Pericardium fibroblast (primary cell): ENCODE results near the gene IFIT5.

- RAMPAGE, long total RNA: no peak
Measured at GRCh38 chr10:87955427-87955750, 92.0 kb downstream of the PTEN start.

DNA sequence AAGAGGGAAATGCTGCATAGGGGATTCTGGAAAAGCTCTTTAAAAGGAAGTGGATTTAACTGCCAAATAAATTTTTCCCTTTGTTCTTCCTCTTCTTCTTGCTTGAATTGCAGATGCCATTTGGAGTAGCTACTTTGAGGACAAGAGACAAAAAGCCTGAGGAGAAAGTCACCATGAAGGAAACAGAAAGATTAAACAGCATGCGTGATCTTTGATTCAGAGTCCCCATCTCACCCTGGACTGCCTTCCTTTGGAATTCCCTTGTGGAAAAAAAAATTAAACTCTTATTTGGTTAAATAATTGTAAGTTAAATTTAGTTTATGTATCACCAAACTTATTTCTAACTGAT, 194.4 kb downstream of the PTEN start:
- RAMPAGE, long total RNA: no peak

- RAMPAGE, long total RNA: no peak
Measured at GRCh38 chr10:88080049-88080582, 216.7 kb downstream of the PTEN start.

DNA sequence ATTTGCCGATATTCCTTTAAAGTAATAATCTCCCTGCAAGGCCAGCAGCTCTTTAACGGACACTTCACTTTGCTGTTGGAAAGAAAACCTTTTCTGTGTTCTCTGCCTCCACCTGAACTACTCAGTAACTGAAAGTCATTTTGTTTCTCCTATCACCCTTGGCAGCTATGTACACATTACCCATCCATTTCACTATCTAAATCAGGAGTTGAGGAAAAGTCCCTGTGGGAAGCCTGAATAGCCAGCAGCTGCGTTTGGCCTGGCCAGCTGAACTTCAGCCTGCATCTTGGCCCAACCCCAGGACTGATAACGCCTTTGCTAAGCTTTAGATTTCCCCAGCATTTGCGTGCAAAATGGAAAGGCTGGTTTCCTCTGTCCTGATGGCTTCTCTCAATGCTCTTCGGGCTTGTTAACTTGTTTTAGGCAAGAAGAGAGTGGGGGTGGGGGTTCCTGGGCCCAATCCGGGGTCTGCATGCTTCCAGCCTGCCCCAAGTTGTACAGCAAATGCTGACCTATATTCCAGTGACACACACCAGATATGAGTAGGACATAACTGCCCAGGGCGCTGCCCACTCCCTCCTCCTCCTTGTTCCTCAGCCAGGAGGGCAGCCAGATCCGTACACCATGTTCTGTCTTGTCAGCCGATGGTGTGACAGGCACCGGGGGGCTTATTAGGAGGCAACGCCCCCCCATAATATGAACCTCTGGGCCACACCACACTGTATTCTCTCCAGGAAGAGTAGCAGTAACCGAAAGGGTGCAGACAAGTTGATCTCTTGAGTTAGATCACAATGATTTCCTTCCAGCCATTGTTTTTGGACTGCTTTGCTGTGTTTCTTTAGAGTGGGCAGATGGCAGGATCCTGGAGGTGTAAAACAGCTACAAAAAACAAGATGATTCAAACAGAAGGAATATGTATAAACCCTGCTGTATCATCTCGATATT, 339.2 kb downstream of the RNLS start:
- RAMPAGE, long total RNA: no peak

- RAMPAGE, long total RNA: no peak
Measured at GRCh38 chr10:88497639-88497901, 85.5 kb downstream of the RNLS start.

DNA sequence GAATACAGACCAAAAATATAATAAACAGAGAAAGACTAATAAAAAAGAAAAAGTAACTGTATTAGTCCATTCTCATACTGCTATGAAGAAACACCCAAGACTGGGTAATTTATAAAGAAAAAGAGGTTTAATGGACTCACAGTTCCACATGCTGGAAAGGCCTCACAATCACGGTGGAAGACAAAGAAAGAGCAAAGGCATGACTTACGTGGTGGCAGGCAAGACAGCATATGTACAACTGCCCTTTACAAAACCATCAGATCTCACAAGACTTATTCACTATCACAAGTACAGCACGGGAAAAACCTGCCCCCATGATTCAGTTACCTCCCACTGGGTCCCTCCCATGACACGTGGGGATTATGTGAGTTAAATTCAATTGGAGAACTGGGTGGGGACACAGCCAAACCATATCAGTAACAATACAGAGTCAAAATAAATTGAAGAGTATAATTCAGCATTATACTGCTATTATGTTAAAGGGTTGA, 37.8 kb downstream of the RNLS start:
- RAMPAGE, long total RNA: no peak

GRCh38 chr10:88757032-88757560, 2.7 kb upstream of the LIPN start:
- RAMPAGE, long total RNA: no peak

- RAMPAGE, long total RNA: no peak
Measured at GRCh38 chr10:88840709-88841306, 10.8 kb downstream of the ANKRD22 start.

DNA sequence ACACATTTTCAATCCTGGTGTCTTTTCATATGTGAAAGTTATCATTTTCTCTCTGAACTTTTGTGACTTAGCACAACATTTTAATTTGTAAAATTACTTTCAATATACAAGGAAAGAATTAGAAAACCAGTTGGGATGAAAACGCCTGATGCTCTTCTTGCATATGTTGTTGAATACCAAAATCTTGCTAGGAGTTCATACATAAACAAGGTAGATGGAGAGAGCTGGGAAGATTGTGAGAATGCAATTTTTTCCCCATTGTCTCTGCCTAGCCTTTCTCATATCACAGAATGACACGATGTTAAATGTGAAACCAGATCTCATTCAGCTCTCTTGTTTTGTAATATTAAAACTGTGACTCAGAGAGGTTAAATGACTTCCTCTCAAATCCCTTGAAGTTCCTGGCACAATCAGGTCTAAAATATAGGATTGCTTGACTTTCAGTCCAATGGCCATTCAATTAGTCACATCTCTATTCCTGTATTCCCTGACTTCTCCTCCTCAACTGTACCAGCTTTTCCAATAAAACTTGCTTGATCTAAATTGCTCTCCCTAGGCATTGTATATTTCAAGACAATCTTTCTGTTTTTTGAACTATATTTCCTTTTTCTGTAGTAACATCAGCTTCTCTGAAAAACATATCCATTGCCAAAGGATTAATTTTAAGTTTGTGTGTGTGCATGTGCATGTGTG, 3.2 kb downstream of the ANKRD22 start:
- RAMPAGE, long total RNA: no peak

- RAMPAGE, long total RNA: no peak
Measured at GRCh38 chr10:88982801-88983125, 7.8 kb upstream of the FAS start.

- RAMPAGE, long total RNA: no peak
Measured at GRCh38 chr10:88989740-88989866, 995 bp upstream of the FAS start.

GRCh38 chr10:88999375-89000226, 9.0 kb downstream of the FAS start:
- RAMPAGE, long total RNA: no peak

GRCh38 chr10:89413904-89414924, at the start of gene IFIT5:
Gene IFIT5 (plus strand): TSS chr10:89414568.
- RAMPAGE, long total RNA: start-site peak on the plus strand at chr10:89414701-89414778, 254 and 292 reads in 2 replicates

- RAMPAGE, long total RNA: no peak
Measured at GRCh38 chr10:89494495-89495023, 40.8 kb downstream of the SLC16A12 start.

GRCh38 chr10:90250507-90251027, 549.2 kb downstream of the KIF20B start:
- RAMPAGE, long total RNA: no peak

DNA sequence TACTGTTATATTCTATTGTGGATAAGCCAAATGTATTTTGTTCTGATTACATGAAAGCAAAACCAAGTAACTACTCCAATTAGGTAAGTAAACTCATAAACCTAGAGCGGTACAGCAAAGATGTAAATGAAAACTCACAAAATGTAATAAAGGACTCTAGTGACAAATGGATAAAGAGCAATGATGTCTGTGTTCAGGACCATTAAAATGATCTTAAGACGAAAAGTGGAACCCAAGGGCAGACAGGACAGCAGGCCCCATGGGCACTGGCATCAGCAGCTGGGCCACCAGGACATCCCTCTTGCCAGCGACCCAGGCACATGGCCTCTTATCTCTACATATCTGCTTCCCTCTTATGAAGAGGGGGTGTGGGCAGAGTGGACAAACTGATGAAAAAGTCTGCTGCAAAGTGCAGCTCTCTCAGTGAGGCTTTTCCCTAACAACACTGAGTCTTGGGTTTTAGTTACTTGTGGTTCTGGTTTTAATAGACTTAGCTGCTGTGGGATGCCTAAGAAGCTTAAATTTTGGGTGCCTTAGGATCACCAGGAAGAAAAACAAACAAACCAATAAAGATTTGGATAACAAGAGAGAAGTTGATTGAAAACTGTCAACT, 44.8 kb upstream of the ANKRD1 start:
- RAMPAGE, long total RNA: no peak

- RAMPAGE, long total RNA: no peak
Measured at GRCh38 chr10:91006465-91006834, 85.6 kb upstream of the ANKRD1 start.

GRCh38 chr10:91220986-91221823, 742 bp downstream of the PCGF5 start:
- RAMPAGE, long total RNA: no peak

DNA sequence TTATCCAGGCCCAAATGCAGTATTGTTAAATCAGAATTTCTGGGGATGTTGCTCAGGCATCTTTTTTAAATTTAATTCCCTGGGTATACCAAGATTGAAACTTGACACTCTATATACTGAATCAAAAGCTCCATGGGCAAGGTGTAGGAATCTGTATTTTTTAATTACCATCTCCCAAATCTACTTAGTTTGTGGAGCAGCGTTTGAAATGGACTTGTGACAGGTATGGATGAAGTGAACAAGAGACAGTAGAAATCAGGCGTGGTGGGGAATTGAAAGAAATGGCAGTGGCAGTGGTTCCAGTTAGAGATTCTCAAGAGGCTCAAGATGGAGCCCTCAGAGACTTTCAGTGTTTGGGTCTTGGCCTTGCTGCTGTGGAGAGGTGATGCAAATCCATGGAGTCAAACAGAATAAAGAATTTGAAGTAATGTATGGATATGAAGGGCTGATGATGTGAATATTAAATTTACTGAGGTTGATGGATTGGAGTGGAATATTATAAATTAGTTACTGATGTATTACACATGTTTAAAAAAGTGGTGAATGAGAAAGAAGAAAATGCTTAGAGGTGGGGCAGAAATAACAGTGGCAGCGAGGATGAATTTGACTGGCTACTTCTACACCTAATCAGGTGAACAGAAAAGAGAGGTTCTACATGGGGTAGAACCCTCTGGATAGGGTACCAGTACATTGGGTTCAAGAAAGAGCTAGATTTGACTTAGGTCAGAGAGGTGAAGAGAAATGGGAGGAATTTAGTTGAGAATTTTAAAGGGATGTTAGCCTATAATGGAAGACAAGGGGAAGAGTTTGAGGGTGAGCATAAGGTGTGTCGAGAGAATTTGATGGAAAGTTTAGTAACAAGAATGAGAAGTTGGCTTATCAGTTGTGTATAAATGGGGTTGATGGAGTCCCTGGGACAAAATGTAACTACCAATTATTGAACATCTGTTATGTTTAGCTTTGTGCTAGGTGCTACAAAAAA, 3.6 kb downstream of the HECTD2 start:
- RAMPAGE, long total RNA: no peak

DNA sequence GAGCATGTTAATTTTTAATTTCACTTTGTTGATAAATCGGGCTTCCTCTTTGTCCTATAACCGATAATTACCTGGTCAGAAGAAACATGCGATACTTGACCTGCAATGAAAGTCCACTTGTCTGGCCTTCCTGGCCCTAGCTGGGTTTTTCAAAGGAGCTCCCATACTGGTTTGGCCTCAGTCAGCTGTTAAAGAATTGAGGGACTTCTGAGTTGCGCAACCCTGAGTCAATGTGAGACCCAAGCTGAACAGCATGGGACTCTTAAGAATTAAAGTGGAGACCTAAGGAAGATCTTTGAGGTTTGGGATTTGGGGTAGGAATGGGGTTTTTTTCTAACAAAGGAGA, 76.0 kb downstream of the PPP1R3C start:
- RAMPAGE, long total RNA: no peak